AG08470 (cell line): ENCODE measurements around a stretch of chr3.

GRCh38 chr3:186594960-186595346 lies 17.9 kb upstream of the AHSG start:
- RRBS, result no CpG with 5 or more reads among the region's 4 CpGs

DNA sequence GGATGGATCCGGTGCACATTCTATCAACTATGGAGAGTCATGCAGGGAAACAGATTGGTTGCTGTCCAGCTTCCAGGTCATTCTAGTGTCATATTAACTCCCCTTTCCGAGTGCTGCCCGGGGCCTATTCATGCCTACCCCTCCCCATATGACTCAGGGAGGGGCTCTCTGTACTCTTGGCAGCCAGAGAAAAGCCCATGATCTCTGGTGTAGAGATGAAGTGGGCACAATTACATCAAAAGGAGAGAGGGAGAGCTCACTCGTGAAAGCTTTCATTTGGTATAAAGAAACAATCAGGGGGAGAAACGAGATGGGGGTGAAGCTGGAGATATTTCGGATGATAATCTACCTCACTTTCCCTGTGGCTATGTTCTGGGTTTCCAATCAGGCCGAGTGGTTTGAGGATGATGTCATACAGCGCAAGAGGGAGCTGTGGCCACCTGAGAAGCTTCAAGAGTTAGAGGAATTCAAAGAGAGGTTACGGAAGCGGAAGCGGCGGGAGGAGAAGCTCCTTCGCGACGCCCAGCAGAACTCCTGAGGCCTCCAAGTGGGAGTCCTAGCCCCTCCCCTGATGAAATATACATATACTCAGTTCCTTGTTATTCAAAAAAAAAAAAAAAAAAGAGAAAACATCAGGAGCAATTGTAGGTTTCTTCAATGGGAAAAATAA lies 16.1 kb upstream of the AHSG start:
- RRBS, result 71% methylated on average over 3 of the region's 15 CpGs

DNA sequence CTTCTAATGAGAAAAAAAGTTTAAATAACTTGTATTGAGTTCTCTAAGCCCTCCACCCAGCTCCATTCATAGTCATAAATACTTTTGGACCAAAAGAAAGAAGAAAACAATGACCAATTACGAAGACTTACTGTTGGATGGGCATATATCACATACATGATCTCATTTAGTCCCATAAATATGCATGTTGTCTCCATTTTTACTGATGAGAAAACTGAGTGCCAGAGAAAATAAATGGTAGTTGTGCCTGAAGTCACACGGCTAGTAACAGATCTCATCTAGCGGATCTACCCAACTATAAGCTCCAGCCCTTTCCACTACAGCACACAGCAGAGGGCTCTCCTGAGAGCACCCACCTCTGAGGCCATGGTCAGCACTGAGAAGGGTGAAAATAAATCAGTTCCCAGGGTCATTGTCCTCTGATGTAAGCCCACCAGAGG lies 6.2 kb upstream of the FETUB start:
- RRBS, result no CpG with 5 or more reads among the region's 3 CpGs

- RRBS, result no CpG with 5 or more reads among the region's 3 CpGs
These were observed 4.6 kb upstream of the FETUB start for GRCh38 chr3:186635536-186636017.

- RRBS, result no CpG with 5 or more reads among the region's 7 CpGs
These were observed 2.2 kb downstream of the EIF4A2 start for GRCh38 chr3:186785486-186786112.

DNA sequence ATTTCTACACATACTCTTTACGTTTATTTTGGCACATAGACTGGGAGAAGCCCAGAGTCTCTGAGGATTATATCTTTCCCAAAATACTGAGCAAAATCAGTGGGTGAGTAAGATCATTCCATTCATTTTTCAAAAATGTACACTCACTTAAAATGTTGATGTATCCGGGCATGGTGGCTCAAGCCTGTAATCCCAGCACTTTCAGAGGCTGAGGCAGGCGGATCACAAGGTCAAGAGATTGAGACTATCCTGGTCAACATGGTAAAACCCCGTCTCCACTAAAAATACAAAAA lies 15.8 kb upstream of the RFC4 start:
- RRBS, result no CpG with 5 or more reads among the region's 4 CpGs

- RRBS, result no CpG with 5 or more reads among the region's 1 CpG
These were observed 29.1 kb upstream of the ST6GAL1 start for GRCh38 chr3:186901166-186901696.

- RRBS, result no CpG with 5 or more reads among the region's 6 CpGs
These were observed 75.7 kb downstream of the RPL39L start for GRCh38 chr3:187063373-187064160.

GRCh38 chr3:187078570-187079086 lies 60.7 kb downstream of the RPL39L start:
- RRBS, result no CpG with 5 or more reads among the region's 2 CpGs

DNA sequence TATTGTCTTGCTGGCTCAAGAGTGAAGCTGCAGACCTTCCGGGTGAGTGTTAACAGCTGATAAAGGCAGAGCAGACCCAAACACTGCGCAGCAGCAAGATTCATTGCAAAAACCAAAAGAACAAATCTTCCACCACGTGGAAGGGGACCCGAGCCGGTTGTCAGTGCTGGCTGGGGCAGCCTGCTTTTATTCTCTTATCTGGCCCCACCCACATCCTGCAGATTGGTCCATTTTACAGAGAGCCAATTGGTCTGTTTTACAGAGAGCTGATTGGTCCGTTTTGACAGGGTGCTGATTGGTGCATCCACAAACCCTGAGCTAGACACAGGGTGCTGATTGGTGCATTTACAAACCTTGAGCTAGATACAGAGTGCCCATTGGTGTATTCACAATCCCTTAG lies 1.1 kb upstream of the RTP4 start:
- RRBS, result 83% methylated on average over 1 of the region's 6 CpGs

DNA sequence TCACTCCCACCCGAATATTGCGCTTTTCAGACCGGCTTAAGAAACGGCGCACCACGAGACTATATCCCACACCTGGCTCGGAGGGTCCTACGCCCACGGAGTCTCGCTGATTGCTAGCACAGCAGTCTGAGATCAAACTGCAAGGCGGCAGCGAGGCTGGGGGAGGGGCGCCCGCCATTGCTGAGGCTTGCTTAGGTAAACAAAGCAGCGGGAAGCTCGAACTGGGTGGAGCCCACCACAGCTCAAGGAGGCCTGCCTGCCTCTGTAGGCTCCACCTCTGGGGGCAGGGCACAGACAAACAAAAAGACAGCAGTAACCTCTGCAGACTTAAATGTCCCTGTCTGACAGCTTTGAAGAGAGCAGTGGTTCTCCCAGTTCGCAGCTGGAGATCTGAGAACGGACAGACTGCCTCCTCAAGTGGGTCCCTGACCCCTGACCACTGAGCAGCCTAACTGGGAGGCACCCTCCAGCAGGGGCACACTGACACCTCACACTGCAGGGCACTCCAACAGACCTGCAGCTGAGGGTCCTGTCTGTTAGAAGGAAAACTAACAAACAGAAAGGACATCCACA lies 44.3 kb downstream of the RTP4 start:
- RRBS, result no CpG with 5 or more reads among the region's 18 CpGs

DNA sequence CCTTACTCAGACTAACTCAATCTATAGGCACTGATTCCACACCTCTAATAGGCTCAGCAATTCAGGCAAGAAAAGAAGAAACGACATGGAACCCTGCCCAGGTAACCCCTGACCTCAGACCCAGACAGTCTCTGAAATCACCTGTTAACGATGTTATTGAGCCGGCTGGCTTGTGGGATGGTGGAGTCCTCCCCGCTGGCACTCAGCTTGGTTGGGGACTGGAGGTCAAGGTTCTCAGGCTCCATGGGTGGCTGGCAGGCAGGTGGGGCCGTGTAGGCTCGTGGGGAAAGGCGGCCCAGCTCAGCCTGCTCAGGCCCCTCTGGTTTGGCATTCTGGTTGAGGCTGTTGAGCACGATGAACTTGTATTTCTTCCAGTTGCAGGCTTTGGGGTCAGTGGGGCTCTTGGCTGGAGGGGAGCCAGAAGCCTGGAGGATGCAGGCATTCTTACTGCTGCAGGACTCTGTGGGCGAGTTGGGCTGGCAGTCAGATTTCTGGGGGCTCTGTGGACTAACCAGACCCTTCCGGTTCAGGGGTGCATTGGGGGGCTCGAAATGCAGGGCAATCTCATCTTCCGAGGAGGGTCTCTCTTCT lies 16.3 kb downstream of the BCL6 start:
- RRBS, result no CpG with 5 or more reads among the region's 12 CpGs

DNA sequence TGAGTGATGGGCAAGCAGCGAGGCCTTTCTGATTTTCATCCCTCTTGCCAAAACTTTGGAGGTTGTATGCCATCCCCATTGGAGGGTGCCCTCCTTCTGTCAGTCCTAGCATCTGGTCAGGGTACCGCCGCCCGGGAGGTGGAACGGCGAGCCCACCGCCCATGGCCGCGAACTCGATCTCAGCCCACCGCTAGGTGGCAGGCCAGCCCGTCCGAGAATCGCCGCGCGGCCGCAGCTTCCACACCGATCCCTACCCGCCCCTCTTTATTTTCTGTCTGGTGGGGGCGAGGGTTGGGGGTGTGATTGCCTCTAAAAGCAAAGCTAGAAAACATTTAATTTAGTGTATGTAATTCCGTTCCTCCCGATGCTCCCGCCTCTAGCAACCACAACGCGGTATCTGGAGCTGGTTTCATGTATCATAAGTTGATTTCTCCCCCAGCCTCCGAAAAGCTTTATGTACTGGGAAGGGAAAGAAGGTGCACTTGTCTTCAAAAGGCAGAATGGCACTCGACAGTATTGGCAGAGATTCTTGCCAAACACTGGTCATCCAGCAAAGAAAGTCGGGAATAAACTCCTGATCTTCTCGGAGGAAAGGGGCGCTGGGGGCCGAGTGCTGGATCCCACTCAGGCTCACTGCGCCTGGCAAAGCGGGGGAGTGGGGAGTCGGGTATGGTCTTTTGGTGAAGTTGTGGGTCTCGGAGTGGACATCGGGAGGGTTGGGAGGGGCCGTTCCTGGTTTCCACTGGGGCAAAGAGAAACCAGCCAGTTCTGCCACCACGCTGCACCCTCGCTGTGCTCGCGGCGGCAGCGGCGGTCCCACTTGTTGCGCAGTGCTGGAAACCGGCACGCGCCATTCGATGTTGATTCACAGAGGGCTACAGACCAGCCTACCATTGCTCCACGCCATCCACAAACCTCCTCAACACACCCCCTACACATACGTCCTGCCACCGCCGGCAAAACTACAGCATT lies 4.1 kb downstream of the BCL6 start:
- RRBS, result 0% methylated on average over 7 of the region's 54 CpGs

GRCh38 chr3:187744598-187745217 lies 560 bp downstream of the BCL6 start:
- RRBS, result 8% methylated on average over 1 of the region's 36 CpGs

DNA sequence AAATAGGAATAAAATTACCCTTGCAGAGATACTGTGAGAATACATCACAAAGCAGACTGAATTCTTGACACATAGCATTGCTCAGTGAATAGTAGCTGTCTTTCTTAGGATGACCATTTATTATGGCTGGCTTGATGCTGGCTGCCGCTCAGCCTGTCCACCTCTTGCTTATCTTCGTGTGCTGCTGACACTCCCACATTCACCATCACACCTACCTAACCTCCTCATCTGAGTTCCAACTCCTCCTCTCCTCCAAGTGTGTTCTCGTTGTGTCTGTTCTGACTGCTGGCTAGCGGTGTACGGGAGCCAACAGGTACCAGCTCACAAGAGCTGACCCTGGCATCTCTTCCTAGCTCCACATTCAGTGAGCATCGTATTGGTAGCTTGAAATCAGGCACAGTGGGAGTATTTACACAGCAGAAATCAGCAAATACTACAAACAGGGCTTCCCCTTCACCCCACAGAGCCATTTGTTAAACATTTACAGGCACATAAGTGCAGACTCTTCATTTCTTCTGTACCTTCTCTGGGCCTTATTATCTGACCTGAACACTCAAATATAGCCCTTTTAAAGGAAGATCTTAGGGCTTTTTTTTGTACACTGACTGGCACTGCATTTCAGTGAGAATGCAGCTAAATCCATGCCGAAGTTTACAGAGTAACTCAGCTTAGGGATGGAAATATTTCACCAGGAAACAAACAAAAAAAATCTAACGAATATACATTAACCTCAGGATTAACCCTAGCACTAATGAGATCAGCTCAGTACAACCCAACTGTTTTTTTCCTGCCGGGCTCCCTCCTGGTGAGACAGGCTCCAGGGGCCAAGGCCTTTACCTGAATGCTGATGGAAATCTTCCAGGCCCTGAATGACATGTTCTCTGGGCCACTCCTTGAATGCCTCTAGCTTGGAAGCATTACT lies 150.6 kb upstream of the LPP start:
- RRBS, result no CpG with 5 or more reads among the region's 9 CpGs

GRCh38 chr3:188036218-188036643 lies 117.7 kb upstream of the LPP start:
- RRBS, result no CpG with 5 or more reads among the region's 3 CpGs

- RRBS, result no CpG with 5 or more reads among the region's 11 CpGs
These were observed 3.8 kb downstream of the LPP start for GRCh38 chr3:188157462-188158440.

- RRBS, result no CpG with 5 or more reads among the region's 3 CpGs
These were observed 61.6 kb downstream of the LPP start for GRCh38 chr3:188215411-188216109.

DNA sequence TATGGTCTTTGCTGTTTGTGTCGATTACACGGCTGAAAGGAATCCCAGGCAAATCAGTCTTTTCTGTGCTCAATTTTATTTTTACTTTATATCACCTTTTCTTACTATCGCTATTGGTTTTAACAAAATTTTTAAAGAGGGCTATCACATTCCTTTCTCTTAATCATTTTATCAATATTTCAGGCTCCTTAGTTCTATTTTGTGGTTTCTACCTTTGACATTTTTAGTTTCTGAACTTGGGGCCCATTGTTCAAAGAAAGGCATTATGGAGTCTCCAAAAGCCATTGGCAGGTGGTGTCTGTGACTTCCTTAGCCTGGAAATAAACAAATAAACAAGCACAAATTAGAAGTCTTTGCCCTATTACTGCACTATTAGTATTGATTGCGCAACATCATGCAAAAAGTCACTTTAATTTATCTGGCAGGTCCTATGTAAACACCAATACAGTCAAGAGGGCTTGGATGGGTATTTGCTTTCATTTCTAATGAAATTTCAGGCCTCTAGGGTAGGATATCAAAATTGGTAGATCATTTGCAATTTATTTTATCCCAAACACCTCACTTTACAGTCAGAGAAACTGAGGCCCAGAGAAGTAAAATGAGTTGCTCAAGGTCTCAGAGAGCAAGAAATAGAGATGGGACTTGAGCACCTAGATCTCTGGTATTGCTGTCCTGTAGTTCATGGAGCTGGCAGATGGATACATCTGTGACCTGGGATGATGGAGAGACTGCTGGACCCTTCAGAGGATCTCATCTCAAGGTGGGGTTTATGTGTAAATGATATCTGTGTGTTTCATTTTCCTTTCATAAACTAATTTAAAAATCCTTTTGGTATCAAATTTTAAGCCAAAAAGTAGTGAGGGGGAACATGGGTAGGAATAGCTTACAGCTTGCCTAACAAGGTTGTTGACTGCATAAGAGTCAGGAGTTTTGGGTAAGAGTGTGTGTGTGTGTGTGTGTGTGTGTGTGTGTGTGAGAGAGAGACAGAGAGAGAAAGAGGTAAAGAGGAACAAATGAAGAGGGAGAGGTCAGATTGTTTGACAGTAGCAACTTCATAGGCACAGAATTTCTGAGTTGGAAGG lies 85.8 kb downstream of the LPP start:
- RRBS, result no CpG with 5 or more reads among the region's 4 CpGs